Measurements from ENCODE around the gene SP110.

GRCh38 chr2:230170278-230170974 is 49.4 kb downstream of the SP110 start:
- PRO-cap, 7 experiments = no peak in any of the 7 experiments

- PRO-cap, 7 experiments = no peak in any of the 7 experiments
Observed at GRCh38 chr2:230217421-230217899, 2.3 kb downstream of the SP110 start.

DNA sequence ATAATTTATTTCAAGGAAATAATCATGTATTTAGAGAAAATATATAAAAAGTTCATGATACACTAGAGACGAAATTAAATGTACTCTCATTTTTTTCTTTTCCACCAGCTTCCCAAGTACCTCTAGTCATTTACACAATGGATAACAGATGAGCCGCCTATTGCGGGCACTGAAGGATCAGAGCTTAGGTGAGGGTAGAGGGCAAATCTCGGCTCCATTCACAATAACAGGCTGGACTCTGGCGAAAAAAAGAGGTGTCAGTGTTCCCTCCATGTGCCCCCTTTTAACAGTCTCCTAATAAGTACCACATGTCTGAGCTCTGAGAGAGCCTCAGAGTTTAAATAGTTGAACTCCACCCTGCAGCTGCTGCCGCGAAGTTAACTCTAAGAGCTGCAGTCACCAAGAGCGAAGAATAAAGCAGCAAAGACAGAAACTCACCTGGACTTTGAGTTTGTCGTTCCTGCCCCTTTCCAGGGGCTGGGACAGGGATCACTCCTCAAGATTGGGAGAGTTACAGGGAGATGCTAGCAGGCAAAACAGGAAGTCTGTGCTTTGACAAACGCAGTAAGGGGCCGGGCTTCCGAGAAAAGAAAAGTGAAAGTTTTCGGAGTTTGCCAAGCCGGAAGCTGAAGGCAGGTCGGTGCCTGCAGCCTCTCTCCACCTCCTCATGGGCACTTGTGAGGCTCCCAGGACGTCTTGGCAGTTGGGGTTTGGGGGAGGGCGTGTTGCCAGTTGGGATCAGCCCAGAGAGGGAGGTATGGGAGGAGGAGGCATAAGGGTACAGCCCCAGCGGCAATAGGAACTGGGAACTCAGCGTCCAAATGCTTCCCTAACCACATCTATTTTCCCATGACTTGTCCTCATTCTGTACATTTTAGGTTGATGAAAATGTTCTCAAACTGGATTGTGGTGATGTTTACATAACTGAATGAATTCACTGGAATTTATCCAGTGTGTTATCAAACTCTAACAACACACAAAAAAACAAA is at the start of gene SP110:
TSS of gene SP110 (minus strand) at position 549 of the 989 bp plus-strand sequence.
- PRO-cap, 7 experiments = peak in 7 of 7 experiments; most common plus-strand start position 607 of the sequence (in 7); most common minus-strand start position 579 of the sequence (in 5)

DNA sequence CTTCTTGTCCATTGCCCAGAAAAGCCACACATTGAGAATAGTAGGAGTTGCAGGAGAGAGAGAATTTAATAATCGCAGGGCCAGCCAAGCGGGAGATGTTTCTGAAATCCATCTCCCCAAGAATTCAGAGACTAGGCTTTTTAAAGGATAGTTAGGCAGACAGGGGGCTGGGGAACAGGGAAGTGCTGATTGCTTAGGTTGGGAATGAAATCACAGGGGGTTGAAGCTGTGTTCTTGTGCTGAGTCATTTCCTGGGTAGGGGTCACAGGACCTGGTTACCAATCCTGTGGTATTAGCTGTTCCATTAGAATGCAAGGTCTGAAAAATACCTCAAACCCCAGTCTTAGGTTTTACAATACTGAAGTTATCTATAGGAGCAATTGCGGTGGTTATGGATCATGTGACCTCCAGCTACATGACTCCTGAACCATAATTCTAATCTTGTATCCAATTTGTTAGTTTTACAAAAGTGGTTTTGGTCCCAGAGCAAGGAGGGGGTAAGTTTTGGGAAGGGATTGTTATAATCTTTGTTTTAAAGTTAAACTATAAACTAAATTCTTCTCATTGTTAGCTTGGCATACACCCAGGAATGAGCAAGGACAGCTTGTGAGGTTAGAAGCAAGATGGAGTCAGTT is 4.6 kb downstream of the SP140 start:
- PRO-cap, 7 experiments = no peak in any of the 7 experiments

DNA sequence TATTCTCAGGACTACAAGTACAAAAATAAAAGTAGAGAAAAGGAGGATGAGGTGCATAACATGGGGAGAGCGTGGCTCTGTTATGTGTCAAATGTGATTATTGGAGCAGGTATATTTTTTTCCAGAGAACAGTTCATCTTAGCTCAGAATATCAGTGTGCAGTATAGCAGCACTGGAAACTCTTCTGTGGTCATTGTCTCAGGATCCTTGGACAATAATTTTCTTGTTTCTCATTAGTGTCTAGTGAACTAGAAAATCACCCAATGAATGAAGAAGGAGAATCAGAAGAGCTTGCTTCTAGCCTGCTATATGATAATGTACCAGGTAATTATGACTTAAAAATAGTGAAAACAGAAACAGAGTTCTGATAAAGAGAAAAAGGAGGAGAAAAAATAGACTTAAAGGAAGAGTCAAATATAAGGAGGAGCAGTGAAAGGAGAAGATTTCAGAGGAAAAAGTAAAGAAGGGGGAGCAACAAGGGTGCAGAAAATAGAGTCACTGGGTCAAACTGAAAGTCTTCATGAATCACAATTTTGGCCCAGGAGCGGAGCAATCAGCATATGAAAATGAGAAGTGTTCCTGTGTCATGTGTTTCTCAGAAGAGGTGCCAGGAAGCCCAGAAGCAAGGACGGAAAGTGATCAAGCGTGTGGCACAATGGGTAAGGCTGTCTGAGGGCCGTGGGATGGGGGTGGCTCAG is 43.9 kb downstream of the SP140 start:
- PRO-cap, 7 experiments = no peak in any of the 7 experiments

GRCh38 chr2:230439667-230440083 is 23.7 kb downstream of the SP100 start:
- PRO-cap, 7 experiments = no peak in any of the 7 experiments

- PRO-cap, 7 experiments = peak in 1 of 7 experiments; most common plus-strand start chr2:230441762 (in 1)
Observed at GRCh38 chr2:230441297-230441991, 25.4 kb downstream of the SP100 start.

DNA sequence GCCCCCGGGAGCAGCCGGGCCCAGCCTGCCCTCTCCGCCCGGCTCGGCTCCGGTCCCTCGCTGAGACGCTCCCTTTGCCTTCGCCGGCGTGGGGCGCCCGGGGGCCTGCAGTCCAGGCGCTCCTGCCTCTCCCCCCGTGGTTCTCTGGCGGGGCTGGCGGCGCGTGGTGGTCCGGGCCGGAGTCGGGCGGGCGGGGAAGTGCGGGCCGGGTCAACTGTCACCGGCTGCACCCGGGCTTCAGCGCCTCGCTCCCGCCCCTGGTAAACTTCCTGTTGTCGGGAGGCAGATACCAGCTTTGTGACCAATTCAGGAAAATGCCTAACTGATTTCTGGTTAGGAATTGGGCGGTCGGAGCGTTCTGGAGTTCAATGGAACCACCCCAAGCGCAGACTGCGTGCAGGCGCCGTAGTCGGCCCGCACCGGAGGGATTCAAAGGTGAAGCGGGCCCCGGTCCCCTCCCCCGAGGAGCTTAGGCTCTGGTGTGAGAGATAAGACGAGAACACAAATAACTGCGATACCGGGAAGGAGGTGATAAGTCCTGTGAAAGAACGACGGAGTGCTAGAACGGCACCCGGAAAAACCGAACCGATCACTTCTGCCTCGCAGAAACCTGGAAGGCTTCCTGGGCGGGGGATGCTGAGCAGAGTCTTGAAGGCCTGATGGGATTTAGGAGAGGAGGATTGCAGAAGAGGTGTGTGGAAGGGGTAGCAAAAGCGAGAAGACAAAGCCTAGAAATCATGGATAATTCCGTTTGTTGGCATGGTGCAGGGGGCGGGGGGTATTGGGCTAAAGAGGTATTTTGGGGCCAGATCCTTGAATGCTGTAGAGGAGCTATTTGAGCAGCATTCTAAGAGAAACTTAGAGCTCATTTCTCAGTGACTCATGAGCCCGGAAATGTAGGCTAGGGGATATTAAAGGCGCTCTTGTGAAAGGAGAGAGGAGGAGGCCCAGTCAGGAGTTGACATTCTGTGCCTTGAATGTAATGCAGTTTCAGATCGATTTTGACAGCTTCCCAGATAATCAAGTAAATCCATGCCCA is 1.0 kb downstream of the CAB39 start:
- PRO-cap, 7 experiments = peak in 6 of 7 experiments; most common plus-strand start position 531 of the sequence (in 2); most common minus-strand start position 837 of the sequence (in 5)

GRCh38 chr2:230726585-230727084 is 14.0 kb downstream of the CAB39 start:
- PRO-cap, 7 experiments = no peak in any of the 7 experiments

DNA sequence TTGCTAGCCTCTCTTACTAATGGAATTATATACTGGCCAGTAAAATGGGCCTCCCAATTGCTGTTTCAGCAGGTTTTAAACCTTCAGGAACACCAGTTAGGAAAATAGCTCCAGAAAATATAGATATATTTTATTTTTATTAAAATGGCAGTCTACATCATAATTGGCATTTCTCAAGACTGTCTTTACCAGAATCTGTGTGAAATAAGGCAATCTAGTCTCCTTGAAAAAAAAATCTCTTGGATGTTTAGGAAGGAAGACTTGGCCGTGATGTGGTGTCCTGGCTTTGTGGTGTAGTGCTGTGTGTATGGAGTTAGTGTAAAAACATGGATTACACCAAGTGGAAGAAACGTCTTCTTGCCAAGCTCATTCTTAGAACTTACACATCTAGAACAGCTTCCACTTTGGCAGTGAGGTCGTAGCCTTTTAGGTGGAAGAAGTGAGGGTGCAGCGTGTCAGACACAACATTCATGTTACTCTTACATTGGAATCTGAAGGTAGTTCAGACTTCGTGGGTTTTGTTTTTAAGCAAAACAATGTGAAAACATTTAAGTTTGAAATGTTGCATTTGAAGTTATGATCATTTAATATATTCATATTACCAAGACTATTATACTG is 44.4 kb upstream of the ITM2C start:
- PRO-cap, 7 experiments = peak in 1 of 7 experiments; most common plus-strand start position 424 of the sequence (in 1)

DNA sequence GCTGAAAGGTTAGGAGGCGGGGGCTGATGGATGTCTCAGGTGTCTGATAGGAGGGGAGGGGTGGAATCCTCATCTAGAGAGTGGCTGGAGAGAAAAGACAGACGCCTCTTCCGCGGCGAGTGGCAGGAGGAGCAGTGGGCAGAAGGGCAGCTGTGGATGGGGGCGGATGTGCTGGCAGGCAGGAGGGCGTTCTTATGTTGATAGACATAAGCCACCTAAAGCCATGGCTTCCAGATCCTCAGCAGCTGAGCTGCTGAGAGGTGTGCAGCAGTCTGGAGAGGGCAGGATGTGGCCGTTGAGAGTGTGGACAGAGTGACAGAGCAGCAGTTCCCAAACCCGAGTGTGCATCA is 3.2 kb upstream of the ITM2C start:
- PRO-cap, 7 experiments = peak in 4 of 7 experiments; most common plus-strand start position 233 of the sequence (in 4)

- PRO-cap, 7 experiments = peak in 3 of 7 experiments; most common plus-strand start chr2:230867483 (in 2)
Observed at GRCh38 chr2:230866721-230867748, 2.3 kb downstream of the ITM2C start.

GRCh38 chr2:230880041-230880361 is 15.3 kb downstream of the ITM2C start:
- PRO-cap, 7 experiments = no peak in any of the 7 experiments

DNA sequence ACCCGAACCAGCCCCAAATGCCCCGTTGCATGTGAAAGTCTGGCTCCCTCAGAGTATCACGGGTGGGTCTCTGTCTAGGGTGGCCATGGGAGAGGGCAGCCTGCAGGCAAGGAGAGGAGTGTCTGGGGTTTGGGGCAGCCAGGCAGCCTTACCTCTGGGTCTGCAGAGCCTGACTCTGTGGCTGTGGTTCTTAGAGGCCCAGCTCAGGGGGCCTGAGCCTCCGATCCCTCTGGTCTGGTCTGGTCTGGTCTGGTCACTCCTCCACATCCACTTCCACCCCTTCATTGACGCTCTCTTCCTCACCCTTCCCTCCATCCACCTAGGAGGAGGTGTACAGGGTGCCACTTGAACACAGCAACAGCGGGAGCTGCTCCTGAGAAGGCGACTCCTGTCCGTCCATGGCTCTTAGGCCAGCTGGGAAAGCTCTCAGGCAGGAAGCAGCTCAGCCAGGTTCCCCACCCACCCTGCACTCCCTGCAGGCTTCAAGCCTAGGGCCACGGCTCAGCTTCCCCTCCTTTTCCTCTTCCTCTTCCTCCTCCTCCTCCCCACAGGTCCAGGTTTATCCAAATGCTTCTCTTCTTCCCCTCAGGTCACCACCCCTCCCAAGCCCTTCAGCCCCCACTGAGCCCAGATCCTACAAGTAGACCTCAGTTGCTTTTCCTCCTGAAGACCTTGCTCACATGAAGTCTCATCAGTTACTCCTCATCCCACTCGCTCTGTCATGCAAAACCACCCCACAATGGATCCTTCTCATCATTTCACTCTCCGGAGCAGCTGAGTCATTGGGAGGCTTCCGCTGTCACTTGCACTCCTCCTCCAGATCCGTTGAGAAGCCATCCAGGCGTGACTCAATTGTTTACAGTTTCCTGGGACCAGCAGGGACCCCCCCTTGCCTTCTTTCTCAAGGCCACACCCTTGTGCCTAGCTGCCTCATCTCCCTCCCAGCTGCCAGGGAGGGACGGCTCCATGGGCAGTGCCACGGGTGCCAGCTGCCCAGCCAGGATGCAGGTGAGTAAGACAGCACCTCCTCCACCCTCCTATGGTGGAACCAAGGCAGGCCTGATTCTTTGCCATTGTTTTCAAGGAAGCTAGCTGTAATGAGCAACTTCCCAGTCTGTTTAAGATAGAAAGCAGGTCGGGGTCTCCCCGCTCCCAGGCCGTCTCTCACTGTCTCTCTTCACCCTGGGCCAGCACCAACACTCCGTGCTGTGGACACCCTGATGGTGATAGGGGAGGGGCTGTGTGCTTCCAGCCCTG is 16.6 kb downstream of the GPR55 start:
- PRO-cap, 7 experiments = no peak in any of the 7 experiments

DNA sequence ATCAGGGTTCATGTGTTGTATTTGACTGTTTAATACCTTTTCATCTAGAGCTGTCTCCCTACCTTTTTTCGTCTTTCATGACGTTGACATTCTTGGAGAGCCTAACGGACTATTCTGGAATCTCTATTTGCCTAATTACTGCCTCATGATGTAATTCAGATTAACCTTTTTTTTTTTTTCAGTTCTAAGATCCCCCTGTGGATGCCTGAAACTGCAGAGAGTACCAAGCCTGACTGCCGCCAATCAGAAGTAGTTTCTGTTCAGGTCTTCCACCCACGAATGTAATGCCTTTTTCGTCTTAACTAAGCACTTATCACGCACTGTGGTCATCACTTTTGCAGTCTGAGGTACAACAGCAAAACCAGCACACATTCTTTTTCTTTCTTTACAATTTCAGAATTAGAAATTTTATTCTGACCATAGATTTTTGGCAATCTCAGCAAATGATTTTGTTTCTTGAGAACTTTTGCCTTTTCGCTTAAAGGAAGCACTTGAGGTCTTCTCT is 31.8 kb upstream of the GPR55 start:
- PRO-cap, 7 experiments = no peak in any of the 7 experiments

DNA sequence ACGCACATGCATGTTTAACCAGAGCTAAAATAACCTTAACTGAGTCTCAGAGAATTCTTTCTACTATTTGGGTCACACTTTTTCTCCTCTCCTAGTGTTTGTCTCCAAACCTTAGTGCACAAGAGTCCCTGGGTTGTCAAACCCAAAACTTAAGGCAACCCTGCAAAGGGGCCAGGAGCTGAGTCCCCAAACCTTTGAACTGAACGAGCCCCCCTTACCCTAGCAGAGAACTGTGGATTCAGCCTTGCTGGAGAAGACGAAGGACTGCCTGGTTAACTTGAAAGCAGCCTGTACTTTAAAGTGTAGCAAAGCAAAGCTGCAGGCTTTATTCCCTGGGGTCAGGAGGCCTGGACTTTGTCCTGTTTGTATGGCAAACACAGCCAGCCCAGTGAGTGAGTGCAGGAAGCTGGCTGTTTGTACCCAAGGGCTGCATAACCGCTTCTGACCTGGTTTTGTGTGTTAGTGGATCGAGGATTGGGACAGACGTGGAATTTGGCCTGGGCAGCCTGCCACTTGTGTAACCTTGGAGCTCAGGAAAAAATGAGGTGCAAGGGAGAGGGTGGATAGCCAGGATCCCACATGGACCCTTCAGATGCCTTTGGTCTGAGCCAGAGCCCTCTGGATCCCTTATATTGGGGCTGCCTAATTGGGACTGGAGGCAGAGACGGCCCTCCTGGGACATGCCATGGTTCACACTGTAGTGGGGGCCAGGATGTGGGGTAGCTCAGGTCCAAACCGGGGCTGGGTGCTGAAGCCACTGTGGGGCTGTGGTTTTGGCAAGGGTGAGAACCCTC is 6.4 kb upstream of the PSMD1 start:
- PRO-cap, 7 experiments = no peak in any of the 7 experiments

GRCh38 chr2:231110688-231111004 is 14.2 kb downstream of the HTR2B start:
- PRO-cap, 7 experiments = no peak in any of the 7 experiments

DNA sequence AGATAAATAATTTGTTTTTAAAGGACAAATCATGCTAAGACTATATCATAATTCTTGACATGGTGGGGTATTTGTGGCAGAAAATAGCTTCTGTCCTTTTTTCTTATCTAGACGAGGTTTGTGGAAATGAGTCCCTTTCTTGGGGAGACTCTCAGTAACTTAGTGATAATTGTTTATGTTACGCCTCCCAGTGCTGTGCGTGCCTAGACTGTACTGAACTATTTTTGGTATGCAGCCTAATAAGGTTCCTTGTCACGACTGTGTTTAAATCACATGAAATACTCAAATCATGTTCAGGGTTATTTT is 23.7 kb downstream of the ARMC9 start:
- PRO-cap, 7 experiments = no peak in any of the 7 experiments

- PRO-cap, 7 experiments = no peak in any of the 7 experiments
Observed at GRCh38 chr2:231379516-231380110, 15.9 kb upstream of the B3GNT7 start.

DNA sequence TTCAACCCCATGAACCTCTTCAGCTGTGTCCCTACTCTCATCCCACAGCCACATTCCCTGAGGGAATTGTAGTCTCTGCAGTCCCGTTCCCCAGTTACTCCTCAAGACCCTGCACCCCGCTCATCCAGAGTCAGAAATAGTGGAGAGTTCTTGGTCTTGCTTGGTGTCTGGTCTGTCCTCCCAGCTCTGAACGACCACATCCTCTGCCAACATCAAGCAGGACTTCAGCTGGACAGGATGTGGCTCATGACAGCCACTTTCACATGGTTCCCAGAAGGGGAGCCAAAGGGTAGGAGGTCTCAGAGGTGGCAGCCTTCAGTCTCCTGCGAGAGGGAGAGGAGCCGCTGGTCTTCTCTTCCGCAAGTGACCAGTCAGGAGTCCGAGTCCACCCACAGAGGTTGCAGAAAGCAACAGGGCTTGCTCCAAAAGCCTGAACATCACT is 29.8 kb downstream of the B3GNT7 start:
- PRO-cap, 7 experiments = no peak in any of the 7 experiments